Pericardium fibroblast (primary cell): ENCODE data around the genes ESRRG and MTARC2.

- RAMPAGE, long total RNA = no peak
These were observed 82.4 kb upstream of the PROX1 start for GRCh38 chr1:213905387-213905732.

- RAMPAGE, long total RNA = no peak
These were observed 62.7 kb downstream of the PROX1 start for GRCh38 chr1:214050363-214050933.

DNA sequence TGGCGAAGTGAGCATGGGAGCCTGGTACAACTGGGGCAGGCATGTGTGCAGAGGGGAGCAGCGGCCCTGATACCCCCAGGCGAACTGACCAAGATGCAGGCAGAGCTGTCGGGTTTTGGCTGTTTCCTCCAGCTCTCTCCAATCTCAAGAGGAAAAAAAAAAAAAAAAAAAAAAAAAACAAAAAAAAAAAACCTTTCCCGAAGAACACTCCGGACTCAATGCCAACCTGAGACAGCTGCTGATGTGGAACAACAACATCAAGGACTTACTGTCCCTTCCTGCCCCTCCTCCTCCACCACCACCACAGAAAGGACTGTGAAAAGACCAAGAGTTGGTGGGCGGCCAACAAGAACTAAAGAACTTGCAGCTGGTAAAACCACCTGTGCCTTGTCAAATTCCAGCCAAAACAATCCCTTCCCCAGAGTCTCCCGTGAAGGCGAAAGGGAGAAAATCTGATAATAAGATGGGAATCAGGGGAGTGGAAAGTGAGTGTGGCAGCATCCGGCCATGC is 88.8 kb downstream of the PROX1 start:
- RAMPAGE, long total RNA = no peak

GRCh38 chr1:214329814-214330810 is 49.2 kb downstream of the SMYD2 start:
- RAMPAGE, long total RNA = no peak

DNA sequence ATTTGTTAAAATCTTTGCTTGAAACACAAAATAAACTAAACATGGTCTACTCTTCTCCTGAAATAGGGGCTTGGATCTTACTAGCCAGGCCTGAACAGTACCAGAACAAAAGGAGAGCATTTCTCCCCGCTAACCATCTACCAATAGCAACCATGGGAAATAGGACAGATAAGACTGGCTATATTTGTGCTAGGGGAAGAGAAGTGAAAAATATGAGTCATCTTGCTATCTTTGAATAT is 81.1 kb downstream of the SMYD2 start:
- RAMPAGE, long total RNA = no peak

DNA sequence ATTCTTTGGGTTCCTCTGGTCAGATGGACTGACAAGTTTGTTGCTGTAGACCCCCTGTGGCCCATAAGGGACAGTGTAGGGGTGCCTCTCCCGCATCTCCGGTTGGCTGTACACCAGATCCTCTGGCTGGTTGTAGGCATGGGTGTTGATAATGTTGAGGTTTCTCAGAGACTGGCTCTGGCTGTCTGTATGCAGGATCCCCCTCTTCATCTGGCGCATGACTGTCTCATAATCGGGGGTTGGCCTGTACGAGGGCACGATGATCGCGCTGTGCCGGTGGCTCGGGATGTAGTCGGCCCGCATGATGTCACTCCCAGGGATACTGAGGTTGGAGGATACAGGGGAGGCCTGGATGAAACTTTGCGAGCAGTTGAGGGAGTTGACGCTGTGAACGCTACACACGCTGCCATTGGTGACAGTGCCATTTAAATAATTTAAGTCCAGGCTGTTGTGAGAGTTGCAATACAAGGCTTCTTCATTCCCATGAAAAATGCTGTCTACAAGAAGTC is 103.4 kb downstream of the SMYD2 start:
- RAMPAGE, long total RNA = no peak

GRCh38 chr1:214437934-214438623 is 113.3 kb downstream of the PTPN14 start:
- RAMPAGE, long total RNA = no peak

GRCh38 chr1:214464172-214464985 is 87.0 kb downstream of the PTPN14 start:
- RAMPAGE, long total RNA = no peak

DNA sequence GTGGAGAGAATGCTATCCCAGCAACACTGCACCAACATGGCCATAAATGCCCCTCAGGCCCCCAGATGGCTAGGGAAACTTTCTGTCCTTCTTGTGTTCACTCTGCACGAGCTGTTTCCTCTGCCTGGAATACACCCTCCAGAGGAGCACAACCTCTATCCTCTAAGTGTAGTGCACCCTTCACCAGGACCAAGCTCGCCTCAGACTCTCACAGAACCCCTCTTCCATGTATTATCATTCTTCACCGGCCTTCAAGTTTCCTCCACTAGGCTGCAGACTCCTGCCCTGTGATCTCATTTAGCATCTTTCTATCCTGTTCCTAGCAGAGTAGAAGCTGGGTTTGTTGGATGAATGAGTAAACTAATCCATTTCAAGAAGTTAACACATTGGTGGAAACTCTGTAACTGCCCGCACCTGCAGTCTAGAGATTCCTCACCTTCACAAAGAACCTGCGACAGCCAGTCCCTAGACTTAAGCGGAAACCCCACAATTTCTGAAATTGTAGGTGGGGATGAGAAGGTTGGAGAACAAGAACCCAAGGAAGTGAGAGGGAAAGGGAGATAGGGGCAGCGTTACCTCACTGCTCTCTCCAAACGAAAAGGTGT is 1.4 kb downstream of the PTPN14 start:
- RAMPAGE, long total RNA = no peak

DNA sequence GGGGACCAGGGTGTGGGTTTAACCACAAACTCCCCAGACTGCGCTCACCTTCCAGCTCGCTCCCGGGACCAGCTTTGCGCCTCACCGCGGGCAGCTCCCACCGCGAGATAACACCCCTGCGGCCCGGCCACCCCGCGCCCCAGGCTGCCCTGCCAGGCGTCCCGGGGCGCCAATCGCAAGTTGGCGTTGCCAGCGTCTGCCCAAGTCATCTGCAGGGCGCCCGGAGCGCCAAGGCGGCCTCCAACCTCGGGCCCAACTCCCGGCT is 566 bp downstream of the PTPN14 start:
- RAMPAGE, long total RNA = no peak

- RAMPAGE, long total RNA = no peak
These were observed 22.6 kb upstream of the PTPN14 start for GRCh38 chr1:214573951-214574377.

- RAMPAGE, long total RNA = no peak
These were observed 38.8 kb downstream of the CENPF start for GRCh38 chr1:214641666-214642313.

- RAMPAGE, long total RNA = no peak
These were observed at the start of gene ESRRG for GRCh38 chr1:216723036-216723743. Gene ESRRG (minus strand): TSS chr1:216723429.

DNA sequence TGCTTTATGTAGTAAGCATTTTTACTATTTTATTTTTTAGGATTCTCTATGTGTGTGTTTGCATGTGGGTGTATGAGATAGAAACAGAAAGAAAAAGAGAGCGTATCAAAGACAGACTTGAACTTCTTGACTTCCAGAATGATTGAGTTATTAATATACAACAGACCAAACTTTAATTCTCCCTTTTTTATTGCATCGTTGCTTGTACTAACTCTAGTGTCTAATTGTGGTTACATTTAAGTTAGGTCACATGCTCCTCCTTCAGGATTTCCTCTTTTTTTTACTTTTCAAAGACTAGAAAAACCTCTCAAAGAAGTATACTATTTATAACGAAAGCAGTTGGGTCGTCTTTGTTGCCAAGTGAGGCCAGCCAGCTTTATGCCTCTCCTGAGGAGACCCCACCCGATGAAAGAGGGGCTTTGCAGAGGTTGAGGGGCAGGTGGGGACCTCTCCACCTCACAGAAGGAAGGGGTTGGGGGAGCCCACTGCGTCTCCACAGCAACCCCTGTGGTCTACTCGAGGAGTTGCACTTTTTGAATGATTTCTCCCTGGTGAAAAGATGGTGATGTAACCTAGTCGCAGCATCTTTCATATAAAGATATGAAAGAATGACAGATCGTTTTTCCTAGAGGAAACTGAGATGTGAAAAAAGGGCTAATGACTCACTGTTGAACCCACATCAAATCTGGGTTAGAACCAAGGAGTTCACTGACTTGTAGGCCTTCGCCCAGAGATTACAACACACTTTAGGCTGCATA is 6.3 kb downstream of the TGFB2 start:
- RAMPAGE, long total RNA = no peak

- RAMPAGE, long total RNA = no peak
These were observed 76.6 kb downstream of the TGFB2 start for GRCh38 chr1:218421733-218422079.

DNA sequence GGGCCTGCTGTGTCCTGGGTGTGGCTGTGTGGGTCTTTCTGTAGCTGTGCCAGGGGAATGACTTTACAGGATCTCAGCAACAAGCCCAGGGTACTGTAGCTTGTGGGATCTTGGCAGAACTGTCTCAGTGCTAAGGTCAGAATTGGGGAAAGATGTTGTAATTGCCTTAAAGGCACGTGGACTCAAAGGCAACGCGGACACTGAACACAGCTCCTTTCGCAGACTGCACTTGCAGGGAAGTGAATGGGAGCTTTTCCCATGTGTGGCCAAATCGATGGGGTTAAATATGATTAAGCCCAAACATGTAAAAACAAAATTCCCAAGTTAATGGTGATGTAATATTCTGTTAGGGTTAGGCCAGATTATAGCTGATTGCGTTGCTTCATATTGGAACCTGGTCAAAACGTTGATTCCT is 367.1 kb downstream of the TGFB2 start:
- RAMPAGE, long total RNA = no peak

GRCh38 chr1:219839021-219839467 is 89.3 kb downstream of the SLC30A10 start:
- RAMPAGE, long total RNA = no peak

GRCh38 chr1:220137037-220137336 is 43.1 kb downstream of the IARS2 start:
- RAMPAGE, long total RNA = no peak

- RAMPAGE, long total RNA = no peak
These were observed at the start of gene MTARC2 for GRCh38 chr1:220747779-220748398. Gene MTARC2 (plus strand): TSS chr1:220748322.

GRCh38 chr1:220877161-220877887 is 1.9 kb upstream of the HLX start:
- RAMPAGE, long total RNA = no peak